Peritoneum (tissue), 1 donor: ENCODE results near the genes FAT3, SLC36A4, SMCO4, HEPHL1 and C11orf97.

DNA sequence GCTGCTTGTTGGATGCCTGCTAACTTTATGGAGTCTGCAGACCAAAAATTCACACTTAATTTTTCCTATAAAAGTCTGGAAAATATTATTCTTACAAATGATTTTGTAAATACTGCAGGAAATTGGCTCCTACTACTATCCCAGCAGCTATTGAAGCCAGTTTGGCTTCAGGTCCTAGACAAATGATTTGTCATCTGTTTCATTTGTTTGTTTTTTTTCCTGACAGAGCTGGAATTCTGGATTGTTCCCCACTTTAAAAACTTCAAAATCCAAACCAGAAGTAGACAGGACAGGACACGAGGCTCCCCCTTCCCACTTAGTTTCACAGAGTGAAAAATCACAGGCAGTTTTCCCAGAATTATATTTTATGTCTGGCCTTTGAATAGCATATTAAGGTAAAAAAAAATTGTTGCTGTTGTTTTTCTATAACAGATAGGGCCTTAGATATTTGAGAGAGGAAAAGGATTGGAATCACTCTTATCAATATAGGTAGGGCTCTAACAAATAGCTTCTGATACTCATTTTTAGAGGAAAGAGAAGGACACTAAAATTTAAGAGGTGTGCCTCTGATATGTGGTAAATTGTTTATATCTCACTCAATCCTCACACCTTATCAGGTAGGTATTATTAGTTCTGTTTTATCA, 292.7 kb downstream of the TMEM135 start:
- PRO-cap: no peak

DNA sequence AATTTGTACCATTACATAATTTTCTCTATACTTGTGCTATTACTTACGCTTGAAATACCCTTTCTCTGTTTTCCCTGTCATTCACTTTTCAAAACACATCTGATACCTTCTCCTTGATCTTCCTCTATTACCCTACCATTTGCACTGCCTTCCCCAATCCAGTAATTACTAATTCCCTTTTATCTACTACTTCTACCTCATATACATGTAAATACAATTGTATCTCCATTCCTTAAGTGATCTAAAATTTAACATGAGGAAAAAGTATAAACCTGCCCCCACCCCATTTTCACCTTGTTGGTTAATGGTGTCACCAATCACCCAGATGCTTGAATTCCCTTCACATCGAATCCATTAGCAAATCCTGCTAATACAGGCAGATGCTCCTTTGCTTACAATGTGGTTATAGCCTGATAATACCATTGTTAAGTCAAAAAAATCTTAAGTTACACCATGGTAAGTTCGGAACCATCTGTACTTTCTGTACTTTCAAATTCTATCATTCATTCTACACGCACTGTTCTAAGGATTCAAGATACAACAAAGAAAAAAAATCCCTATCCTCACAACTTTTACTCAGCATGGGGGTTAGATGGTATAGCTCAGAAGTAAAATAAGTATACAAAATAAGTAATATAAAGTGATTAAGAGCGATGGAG, 13.8 kb downstream of the CHORDC1 start:
- PRO-cap: no peak

DNA sequence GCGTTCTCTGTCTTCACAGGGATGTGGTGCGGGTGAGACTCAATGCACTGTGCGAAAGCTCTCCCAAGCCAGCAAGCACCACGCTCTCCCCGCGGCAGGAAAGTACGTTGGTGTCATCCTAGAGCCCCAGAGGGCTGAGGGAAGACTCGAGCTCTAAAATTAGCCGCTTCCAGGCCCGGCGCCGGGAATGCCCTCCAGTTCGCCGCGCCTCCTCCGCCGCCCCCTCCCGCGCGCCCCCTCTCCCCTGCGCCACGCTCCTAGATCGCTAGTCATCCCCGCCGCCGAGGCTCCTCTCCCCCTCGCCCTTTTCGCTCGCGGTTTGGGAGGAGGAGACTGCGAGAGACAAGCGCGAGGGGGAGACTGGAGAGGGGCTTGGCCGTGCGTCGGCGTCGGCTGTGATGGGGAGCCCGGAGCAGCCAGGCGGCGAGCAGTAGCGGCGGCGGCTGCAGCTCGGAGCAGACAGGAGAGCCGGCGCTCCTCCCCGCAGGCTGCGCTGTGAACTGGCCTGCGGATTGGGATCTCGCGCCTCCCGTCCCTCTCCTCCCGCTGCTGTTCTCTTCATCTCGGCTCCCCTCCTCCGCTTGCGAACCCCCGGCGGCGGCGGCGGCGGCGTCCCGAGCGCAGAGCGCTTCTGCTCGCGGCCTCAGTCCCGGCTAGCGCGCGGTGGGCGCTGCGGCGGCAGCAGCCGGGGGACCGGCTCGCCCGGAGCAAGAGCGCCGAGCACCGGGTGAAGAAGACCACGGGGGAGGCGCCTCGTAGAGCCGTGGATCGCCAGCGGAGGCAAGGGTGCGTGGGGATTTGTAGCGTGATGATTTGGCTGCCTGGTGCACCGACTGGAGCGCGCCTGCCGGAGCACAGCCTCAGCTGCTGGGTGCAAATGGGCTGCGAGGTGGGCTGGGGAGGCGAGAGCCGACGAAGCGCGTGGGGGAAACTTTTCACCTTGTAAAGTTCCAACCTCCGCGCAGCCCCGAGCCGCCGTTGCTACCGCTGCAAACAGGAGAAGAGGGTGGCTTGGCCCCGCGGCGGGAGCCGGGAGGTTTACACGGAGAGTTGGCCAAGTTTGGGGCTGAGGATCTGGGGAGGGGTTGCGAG, at the start of gene FAT3:
FAT3 (plus strand) TSS at position 430 of the 1,092 bp plus-strand sequence.
- PRO-cap: unidirectional peak, plus-strand start at position 430 of the sequence

- PRO-cap: no peak
These were observed at the start of gene SLC36A4 for GRCh38 chr11:93197719-93198606. TSS of gene SLC36A4 (minus strand) at chr11:93197991.

DNA sequence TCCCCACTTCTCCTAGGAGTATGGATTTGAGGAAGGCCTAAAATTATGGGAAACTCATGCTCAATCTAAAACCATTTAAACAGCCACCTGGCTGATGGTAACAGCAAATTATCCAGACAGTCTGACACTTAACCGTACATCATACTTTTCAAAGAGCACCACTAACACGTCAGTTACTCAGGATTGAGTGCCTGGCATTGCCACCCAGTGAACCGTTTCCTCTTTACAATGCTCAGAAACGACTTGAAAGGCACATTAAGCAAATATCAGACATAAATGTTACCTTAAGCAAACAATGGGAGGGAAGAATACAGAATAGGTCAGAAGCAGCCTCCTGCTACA, 18.8 kb upstream of the SLC36A4 start:
- PRO-cap: no peak

DNA sequence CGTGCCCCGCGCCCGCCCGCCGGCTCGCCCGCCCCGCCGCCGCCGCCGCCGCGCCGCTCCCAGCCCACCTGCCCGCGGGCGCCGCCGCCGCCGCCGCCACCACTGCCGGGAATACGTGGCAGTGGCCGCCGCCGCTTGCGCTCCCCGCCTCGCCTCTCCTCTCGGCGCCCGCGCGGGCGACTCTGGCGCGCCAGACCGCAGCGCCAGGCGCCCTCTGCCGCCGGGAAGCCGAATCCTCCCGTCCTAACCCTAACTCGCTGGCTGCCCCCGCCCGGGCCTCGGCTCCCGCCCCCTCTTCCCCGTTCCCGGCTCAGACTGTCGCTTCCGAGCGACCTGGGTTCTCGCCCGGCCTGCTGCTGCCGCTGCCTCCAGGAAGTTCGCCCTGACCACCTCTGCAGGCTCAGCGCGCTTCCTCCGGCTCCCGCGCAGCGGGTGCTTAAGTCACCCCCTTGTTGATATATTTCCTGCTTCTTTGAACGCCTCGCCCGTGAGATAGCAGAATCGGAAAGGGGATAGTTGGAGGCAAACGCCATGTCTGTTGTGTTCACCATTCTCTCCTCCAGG, at the start of gene SMCO4:
SMCO4 (minus strand) TSS at position 184 of the 564 bp plus-strand sequence.
- PRO-cap: unidirectional peak, minus-strand start at position 113 of the sequence; unidirectional peak, minus-strand start at position 156 of the sequence

DNA sequence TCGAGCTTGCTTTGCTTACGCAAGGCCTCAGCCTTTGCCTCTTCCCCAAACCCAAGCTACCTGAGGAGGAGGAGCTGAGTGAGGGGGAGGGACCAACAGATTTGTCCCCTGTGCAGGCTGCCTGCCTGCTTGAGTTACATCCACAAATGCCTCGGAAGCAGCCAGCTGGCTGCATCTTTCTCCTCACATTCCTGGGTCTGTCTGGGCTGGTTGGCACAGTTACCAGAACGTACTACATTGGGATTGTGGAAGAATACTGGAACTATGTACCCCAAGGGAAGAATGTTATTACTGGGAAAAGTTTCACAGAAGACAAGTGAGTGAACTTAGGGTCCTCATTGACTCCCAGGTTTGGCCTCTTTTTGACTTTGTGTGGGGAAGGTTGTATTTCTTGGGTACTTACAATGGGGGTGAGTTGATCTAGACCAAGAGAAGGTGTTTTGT, at the start of gene HEPHL1:
HEPHL1 (plus strand) TSS at position 132 of the 444 bp plus-strand sequence.
- PRO-cap: no peak

GRCh38 chr11:94129654-94129795, 884 bp downstream of the PANX1 start:
- PRO-cap: no peak

DNA sequence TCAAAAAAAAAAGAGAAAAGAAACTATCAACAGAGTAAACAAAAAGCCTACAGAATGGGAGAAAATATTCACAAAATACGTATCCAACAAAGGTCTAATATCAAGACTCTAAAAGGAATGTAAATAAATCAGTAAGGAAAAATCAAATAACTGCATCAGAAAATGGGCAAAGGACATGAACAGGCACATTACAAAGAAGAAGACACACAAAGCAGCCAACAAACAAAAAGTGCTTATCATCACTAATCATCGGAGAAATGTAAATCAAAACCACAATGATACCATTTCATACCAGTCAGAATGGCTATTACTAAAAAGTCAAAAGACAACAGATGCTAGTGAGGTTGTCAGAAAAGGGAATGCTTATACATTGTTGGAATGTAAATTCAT, 27.6 kb upstream of the GPR83 start:
- PRO-cap: no peak

DNA sequence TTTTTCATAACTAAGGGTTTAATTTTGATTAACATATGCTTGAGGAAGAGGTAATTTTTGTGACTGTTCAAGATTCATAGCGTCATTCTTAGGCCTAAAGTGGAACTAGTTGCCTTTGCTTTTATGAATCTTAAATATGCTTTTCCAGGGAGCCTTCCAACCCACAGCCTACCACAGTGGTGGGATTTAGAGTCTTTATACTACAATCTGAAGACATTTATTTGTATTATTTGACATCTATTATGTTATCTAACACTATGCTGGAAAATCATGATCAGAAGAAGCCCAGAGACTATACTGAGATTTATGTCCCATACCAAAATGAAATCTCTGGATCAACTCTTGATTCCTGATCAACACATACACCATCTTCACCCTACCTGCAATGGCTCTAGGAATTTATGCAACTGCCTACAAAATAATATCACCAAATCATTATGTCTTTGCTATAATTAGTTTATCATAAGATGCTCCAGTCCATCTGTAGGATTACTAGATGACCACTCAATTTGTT, 6.9 kb downstream of the ANKRD49 start:
- PRO-cap: no peak

- PRO-cap: no peak
These were observed at the start of gene C11orf97 for GRCh38 chr11:94512237-94512968. TSS of gene C11orf97 (plus strand) at chr11:94512461.

GRCh38 chr11:94706274-94706665, 61.9 kb upstream of the AMOTL1 start:
- PRO-cap: no peak

DNA sequence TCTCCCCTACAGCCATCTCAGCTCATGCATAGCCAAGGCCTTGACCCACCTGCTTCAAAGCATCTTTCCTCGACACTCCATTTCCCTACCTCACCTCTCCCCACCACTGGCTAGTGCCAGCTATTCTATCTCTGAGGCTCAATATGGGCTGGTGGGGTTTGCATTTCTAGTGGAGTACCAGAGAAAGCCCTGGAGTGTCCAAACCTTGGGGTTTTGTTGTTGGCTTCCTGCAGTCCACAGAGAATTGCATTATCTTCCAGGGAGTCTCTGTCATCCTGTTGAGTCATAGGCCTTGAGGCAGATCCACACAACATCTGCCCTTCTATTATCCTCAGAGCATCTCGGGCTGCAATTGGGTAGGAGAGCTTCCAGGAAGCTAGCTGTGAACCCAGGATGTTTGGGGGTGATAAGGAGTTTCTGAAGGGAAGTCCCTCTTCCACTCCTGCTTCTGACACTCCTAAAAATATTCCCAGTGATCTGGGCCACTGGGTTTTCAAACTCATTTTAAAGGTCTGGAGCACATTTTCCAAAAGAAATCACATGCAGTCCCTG, 36.1 kb upstream of the AMOTL1 start:
- PRO-cap: no peak

GRCh38 chr11:94769263-94770273, 1.4 kb downstream of the AMOTL1 start:
- PRO-cap: no peak

- PRO-cap: no peak
These were observed 26.2 kb downstream of the AMOTL1 start for GRCh38 chr11:94794017-94795184.

DNA sequence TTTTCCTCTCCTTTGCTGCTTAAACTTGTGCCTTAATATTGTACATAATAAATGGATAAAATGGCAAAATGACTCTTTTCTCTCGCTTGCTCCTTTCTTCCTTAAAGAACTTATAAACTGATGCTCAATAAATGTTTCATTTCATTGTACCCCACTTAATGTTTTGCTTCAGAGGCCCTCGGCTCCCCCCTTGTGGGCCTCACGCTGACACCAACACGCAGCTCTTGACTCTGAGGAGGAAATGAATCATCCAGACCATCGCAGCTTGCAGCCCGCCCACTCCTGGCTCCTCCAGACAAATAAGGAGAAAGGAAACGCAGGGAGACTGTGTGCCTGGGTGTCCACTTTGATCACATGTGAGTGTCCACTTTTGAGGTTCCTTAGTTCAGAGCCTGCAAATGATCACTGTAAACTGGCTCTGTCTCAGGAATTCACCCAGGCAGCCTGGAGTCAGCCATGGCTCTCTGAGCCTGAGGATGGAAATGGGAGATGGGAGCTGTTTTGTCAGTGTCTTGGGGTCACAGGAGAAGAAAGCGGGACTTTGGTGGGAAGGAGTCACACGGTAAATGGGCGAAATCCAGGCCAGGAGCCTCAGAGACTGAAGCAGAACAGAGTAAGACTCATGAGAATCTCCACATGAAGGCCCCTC, 96.6 kb downstream of the CWC15 start:
- PRO-cap: no peak

- PRO-cap: no peak
These were observed 40.2 kb downstream of the CWC15 start for GRCh38 chr11:94933122-94933640.

DNA sequence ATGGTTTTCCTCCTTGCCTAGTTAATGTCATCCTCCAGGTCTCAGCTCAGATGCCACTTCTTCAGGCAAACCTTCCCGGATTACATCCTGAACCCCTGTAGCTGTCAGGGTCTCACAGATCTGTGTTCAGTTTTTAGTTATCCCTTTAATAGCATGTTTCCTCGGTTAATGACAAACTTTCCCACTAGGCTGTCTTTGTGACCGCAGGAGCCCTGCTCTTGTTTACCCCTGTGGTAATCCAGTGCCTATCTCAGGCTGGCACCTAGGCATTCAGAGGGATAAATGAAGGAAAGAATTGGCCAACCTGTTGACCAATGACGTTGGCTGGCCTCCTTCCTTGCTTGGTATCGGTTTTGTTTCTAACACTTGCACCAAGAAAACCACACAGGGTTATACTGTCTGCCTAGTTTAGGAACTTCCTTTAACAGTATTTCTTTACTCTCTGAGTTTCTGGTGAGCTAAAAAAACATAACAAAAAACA, 760 bp upstream of the ENDOD1 start:
- PRO-cap: no peak

GRCh38 chr11:95128565-95128963, 38.9 kb downstream of the ENDOD1 start:
- PRO-cap: no peak

DNA sequence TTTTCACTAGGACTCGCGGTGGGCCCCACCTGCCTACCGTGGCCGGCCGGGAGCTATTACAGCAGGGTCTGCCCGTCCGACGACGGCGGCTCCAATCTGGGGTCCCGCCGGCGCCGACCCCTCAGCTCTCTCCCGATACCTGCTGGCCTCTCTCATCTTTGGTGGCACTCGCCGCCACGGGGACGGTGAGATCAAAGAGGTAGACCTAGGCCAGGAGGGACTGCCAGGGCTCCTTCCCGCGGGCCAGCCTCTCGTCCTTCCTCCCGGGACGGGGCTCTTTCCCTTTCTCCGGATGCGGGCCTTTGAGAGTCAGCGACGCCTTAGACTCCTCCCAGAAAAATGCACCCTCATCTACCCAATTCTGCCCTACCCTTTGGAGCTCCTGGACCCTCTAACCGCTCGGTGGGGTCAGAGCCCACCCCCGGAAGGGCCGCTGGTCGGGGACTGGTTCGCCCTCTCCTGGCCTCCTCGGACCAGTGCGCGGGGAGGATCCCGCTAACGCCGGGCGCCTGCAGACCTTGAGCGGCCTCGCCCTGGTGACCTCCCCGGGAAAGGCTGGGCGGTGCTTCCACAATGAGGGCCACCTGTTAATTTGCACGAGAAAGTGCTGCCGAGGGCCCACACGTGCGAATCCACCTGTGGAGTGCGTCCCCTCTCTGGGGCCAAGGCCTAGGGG, 61.2 kb downstream of the ENDOD1 start:
- PRO-cap: no peak